ENCODE data around the genes GPR4, FOXA3, IGFL4, IGFL3 and PNMA8C.

- PRO-cap = no peak
Measured at GRCh38 chr19:45599300-45600125, 2.5 kb downstream of the GPR4 start.

GRCh38 chr19:45601993-45602512 is at the start of gene GPR4:
TSS of gene GPR4 (minus strand) at chr19:45602212.
- PRO-cap = unidirectional peak, minus-strand start at chr19:45602187

DNA sequence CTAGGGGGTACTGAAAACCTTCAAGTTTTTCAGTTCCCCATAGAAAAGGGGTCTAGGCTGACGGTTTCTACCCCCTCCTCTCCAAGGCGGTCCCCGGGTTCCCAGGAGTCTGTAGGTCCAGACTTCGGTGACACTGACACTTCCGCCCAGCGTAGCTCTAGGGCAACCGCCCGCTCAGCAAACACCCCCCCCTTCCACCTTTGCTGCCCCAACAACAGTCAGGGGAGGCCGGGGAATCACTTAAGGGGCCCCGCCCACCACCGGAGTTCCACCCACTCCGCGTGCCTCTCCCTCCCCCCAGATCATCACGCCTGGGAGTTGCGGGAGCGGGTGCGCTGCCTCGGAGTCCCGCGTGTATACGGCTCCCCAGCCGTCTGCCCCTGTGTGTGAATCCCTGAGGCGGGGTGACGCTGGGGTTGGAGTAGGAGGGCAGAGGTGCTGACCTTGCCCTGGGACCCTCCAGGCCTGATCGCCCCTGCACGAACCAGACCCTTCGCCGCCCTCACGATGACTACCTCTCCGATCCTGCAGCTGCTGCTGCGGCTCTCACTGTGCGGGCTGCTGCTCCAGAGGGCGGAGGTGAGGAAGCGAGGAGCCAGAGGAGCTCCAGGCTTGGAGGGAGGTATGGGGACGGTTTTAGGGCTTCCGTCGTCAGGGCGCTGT is 1.1 kb downstream of the GIPR start:
- PRO-cap = bidirectional peak, plus-strand start at position 316 of the sequence, minus-strand start at position 194 of the sequence

DNA sequence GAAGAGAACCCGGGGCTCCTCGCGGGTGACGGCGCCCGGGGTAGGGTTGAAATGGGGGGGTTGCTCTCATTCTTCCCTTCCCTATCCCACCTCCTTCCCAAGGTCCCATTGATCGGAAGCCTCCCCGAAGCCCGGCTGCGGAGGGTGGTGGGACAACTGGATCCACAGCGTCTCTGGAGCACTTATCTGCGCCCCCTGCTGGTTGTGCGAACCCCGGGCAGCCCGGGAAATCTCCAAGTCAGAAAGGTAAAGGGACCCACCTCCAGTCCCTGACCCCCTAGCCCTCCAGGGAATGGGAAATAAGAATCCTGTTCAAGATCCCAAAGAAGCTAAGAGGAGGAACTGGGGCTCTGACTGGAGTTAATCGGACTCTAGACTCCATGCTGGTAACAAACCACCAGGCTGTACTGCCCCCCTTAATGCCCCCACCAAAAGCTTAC is 865 bp downstream of the QPCTL start:
- PRO-cap = no peak

GRCh38 chr19:45769523-45770141 is 580 bp upstream of the SIX5 start:
- PRO-cap = bidirectional peak, plus-strand start at chr19:45769712, minus-strand start at chr19:45769279

DNA sequence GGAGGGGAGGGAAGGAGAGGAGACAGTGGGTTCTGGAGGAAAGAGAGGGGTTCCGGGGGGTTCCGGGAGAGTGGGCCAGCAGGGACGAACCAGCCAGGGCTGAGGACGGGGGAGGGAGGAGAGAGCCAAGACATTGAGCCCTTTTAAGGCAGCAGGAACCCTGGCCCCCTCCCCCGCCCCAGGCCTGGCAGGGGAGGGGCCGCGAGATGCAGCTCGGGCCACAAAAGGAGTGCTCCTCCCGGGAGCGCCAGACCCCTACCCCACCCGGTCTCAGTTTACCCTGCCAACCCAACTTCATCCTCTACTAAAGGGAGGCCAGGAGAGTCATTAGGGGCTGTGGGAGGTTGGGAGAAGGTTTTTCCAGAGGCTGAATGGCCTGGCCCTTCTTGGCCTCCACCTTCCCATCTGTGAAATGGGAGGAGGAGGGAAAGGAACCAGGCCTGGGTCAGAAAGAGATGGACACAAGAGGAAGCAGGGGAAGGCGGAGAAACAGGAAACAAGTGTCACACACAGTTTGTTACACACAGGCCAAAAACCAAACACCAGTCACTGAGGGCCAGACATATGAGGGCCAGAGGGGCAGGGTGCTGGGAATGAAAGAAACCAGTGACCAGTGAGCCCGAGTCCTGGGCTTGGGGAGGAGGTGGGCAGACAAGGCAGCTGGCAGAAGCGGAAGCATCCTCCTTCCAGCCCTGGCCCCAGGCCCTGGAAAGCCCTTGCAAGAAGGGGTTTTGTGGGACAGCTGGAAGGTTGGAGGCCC is 1.4 kb downstream of the DMPK start:
- PRO-cap = no peak

DNA sequence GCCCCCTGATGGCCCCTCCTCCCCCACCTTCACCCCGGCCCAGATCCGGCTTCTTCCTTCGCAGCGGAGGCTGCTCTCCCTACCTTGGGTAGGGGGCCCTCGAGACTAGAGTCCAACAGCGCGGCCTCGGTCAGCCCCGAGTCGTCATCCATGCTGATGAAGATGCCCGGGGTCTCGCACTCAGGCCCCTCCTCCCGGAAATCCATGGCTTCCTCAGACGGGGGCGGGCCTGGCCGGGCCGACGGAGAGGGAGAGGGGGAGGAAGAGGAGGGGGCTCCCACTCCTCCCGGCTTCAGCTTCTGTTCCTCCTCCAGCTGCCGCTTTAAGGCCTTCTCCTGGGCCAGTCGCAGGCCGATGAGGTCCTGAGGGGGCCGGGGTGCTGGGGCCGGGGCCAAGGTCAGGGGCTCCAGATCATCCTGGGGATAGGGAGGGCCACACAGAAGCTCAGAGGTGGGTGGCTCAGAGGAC is 694 bp upstream of the RSPH6A start:
- PRO-cap = no peak

DNA sequence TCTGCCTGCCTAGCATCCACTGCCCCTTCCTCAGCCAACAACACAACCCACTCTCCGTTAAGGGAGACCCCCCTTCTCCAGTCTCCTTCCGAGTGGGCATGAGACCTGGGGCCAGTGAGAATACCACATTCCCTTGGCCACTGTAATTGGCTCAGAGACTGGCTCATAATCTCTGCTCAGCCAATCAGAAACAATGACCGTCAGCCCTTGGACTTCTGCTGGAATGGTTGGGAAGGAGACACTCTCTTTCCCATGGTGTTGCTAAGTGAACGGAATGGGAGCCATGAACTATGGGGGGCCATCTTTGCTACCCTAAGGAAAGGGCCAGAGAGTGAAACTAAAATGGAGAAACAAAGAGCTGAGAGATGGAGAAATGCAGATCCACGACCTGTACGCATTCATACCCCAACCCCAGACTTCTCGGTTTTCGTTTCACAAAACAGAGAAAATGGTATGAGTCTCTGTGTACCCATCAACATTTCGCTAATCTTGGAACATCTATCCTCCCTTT is 20.0 kb downstream of the SYMPK start:
- PRO-cap = no peak

DNA sequence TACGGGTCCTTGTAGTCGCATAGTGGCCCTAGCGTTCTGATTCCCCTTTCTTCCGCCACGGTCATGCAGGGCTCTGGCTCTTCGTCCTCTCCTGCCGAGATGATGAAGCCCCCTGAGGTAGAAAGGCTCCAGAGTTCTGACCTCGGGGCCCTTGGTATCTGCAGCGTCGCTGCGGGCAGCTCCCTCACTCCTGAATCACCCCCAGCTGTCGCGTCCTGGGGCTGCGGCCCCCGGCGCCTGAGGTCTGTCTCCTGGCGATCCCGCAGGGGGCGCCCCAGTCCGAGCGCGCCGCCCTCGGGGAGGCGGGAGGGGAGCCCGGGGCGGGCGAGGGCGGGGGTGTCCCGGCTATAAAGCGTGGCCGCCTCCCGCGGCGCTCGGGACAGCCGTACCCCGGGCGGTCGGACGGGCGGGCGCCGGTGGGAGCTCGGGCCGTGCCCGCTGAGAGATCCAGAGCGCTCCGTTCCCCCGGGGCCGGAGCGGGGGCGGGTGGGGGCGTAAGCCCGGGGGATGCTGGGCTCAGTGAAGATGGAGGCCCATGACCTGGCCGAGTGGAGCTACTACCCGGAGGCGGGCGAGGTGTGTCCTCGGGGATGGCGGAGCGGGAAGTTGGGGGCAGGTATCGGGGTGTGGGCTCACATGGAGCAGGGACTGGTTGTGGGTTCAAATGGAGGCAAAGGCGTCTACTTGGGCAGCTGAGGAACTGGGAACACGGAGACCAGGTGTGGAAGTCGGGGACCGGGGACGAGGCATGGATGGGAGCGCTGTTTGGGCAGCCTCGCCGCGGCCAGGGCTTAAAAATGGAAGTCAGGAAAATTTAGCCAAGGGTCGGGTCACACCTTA is at the start of gene FOXA3:
Gene FOXA3, plus strand, starts transcription at position 377 of the 840 bp plus-strand sequence.
- PRO-cap = bidirectional peak, plus-strand start at position 377 of the sequence, minus-strand start at position 197 of the sequence

GRCh38 chr19:45971860-45972550 is 1.7 kb downstream of the NOVA2 start:
- PRO-cap = no peak

DNA sequence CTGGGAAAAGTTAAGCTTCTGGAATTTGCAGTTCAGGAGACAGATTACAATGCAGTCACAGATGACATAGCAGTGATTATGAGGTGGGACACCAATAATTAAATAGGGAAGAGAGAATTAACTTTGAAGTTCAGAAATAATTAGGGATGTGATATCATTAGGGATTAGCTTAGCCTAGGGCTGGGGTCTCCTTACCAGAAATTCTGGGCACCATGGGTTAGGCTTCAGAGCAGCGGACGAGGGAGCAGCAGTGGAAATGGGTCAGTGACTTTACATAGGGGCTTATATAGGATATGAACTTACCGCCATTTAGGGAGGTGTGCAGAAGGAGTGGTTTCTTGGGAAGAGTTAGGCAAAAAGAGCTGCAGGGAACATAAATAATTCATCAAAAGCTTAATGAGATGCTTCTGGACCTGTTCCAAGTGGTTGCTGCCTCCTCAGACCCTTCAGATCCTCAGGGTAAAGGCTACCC is at the start of gene IGFL4:
Gene IGFL4, minus strand, starts transcription at position 254 of the 472 bp plus-strand sequence.
- PRO-cap = no peak

- PRO-cap = unidirectional peak, plus-strand start at chr19:46079142
Measured at GRCh38 chr19:46079066-46079265, 38.2 kb upstream of the IGFL4 start.

DNA sequence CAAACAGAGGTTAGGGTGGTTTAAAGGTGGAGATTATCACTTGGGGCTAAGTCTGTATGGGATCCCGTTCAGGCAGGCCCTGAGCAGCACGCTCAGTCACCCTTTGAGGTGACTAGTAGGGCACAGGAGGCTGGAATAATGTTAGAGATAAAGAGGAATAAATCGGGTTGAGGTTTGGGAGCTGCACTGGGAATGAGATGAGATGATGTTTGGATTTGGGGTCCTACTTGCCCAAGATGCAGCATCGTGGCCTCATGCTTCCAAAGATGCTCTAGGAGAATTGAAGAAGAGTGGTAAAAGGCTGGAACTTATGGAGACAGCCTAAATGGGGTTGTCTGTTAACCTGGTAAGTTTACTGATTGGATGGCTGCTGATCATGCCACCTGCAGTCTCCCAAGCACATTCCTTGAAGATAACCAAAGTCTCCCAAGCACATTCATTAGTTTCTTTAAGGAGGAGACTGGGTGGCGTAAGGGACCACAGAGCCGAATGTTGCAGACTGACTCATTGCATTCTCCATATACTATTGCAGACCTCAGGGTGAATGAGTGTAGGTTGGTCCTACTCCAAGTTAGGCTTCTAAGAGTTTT is at the start of gene IGFL3:
Gene IGFL3, minus strand, starts transcription at position 295 of the 590 bp plus-strand sequence.
- PRO-cap = no peak

DNA sequence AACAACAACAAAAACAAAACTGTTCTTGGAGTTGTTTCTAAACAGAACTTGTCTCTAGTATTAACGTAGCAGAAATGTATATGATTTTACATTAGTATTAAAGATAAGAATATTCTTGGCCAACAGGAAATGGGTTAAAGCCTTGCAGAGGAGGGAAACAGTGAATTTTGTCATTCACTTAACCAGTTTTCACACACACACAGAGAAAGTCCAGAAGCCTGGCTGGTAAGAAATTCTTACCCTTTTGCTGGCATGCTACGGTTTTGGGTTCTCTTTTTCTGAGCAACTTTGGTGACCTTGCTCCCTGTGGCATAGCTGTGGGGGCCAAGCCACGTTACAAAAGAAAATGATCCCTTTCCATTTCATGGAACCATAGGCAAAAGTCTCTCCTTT is 7.5 kb upstream of the IGFL3 start:
- PRO-cap = no peak

GRCh38 chr19:46181497-46182108 is 33.6 kb downstream of the IGFL2 start:
- PRO-cap = no peak

DNA sequence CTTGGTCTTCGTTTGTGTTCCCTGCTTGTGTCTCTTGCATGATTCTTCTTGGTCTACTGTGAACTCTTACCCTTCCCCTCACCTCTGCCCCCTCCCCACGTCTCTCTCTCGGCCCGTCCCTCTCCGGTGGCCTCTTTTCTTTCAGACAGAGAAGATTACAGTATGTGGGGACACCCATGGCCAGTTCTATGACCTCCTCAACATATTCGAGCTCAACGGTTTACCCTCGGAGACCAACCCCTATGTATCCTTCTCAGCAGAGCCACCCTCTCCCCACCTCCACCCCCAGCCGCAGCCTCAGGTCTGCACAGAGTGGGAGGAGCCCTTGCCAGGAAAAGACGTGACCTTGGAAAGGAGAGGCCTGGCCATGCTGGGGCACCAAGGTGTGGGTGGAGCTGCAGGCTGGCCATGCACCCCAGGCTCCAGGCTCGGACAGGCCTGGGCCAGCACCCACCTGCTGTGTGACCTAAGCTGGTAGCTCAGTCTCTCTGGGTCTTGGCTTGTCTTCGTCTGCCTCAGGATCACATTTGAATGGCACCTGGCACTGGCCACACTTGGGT is 29.6 kb downstream of the CCDC8 start:
- PRO-cap = no peak

- PRO-cap = unidirectional peak, minus-strand start at chr19:46405172
Measured at GRCh38 chr19:46404944-46405342, 8.4 kb downstream of the CCDC8 start.

DNA sequence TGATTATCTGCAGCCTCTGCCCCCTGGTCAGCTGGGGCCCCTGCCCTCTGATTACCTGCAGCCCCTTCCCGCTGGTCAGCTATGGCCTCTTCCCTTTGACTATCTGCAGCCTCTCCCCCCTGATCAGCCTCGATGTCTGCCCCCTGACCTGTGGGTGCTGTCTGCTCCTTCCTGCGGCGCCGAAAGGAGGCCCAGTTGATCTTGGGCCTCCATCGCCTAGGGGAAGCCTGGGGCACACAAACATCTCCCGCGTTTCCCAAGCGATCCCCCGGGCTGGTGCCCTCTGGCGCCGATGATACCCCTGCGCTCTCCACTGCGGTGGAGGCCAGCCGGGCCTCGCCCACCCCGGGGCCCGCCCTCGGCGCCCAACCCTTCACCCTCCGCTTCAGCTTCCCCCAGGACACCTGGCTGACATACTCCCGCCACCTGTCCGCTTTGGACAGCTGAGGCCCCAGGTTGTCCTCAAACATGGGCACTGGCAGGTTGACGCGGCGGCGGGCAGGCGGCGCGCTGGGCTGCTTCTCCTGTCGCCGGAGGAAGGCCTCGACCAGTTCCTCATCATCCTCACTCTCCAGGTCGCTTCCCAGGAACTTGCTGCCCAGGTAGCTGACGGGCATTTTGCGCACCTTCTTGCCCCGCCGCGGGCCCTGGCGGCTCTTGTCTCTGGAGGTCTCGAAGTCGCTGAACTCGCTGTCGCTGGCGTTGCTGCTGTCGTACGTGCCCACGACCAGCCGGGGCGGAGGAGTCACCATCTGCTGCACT is 1.4 kb downstream of the CCDC8 start:
- PRO-cap = no peak

DNA sequence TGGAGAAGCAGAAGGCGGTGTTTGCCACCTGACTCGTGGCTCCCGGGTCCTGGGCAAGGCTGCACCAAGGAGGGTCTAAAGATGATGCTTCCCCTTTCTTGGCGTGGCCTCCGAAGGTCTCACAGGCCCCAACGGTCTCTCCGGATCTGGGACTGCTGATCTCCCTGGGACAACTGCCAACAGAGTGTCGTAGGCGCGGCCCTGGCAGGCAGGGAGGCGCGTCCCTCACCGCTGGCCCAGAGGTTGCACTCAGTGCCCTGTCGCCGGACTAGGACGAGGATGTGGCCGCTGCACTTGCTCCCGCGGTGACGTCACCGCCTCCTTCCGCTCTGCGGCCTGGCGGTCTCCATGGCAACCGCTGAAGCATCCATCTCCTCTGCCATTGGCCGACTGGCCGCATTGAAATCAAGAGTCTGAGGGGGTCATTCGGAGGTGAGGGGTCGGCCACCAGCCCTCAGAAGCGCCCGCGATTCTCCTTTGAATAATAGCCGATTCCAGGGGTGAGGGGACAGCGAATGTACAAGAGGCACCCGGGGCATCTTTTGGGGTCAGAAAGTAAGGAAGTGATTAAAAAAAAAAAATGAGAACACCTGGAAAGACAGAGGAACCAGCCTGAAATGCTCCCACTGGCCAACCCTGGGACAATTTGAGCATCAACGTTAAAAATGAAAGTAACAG is at the start of gene PNMA8C:
Gene PNMA8C, minus strand, starts transcription at position 313 of the 678 bp plus-strand sequence.
- PRO-cap = bidirectional peak, plus-strand start at position 255 of the sequence, minus-strand start at position 175 of the sequence

GRCh38 chr19:46574503-46575081 is 26.5 kb upstream of the CALM3 start:
- PRO-cap = no peak

All from Metastatic Pancreatic Carcinoma in the Ovary (tissue), 1 donor.